ENCODE results near the genes LRP10, REM2, ACIN1, CEBPE and RNF212B.

- PRO-cap: bidirectional peak, plus-strand start at chr14:22871763, minus-strand start at chr14:22871653
Observed at GRCh38 chr14:22871737-22872233, at the start of gene LRP10. LRP10 (plus strand) TSS chr14:22871740.

DNA sequence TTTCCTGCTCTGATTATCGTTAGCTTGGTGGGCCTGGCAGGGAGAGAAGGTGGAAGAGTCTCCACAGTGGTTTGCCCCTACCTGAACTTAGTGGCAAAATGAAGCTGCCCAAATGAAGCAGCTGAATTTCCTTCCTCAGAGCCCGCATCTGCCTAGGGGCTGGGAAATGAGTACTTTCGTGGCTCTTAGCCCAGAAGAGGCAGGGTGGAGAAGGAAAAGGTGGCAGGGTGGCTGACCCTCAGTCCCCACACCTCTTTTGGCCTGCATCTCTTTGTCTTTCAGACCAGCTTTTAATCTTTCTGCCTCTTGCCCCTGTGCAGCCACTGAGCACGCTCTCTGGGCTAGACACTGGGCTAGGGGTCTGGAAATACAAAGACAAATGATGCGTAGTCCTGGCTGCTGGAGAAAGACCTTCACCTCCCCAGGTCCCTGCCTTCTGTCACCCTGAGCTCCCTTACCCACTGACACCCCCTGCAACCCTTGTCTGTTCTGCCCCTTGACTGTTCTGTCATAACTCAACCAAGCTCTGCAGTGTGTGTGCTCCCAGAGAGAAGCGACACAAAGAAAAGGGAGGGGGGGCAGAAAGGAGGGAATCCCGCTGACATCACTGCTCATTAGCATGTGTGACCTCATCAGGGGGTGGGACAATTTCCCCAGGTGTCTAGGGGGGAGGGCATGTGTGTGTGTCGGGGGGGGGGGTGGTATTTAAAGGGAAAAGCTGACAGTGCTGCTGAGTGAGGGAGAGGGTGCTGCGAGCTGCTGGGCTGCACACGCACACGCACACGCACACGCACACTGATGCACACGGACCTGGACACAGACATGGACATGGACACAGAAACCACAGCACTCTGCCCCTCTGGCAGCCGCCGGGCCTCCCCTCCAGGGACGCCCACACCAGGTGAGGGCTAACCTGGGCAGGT, at the start of gene REM2:
Gene REM2, plus strand, starts transcription at position 733 of the 923 bp plus-strand sequence.
- PRO-cap: unidirectional peak, plus-strand start at position 733 of the sequence

DNA sequence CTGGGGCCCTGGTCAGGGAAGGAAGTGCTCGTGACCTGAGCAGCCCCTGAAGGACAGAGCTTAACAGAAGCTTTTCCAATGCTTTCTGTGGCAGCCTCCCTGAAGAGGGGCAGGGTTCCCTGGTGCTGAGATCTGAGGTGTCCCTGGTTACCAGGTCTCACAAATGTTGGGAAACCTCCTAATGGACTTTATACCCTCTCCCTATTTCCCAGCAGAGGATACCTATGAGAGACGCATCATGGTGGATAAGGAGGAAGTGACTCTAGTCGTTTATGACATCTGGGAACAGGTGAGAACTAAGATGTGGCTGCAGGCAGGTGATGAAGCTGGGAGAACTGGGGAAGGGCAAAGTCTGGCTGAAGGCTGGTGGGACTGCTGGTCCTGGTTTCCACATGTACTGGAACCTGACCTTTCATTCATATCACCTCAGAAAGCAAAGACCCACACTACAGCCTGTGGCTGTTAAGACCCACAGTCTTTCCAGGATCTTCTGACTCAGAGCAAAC, 2.1 kb downstream of the REM2 start:
- PRO-cap: no peak

GRCh38 chr14:22976374-22977567, 5.6 kb downstream of the AJUBA start:
- PRO-cap: no peak

DNA sequence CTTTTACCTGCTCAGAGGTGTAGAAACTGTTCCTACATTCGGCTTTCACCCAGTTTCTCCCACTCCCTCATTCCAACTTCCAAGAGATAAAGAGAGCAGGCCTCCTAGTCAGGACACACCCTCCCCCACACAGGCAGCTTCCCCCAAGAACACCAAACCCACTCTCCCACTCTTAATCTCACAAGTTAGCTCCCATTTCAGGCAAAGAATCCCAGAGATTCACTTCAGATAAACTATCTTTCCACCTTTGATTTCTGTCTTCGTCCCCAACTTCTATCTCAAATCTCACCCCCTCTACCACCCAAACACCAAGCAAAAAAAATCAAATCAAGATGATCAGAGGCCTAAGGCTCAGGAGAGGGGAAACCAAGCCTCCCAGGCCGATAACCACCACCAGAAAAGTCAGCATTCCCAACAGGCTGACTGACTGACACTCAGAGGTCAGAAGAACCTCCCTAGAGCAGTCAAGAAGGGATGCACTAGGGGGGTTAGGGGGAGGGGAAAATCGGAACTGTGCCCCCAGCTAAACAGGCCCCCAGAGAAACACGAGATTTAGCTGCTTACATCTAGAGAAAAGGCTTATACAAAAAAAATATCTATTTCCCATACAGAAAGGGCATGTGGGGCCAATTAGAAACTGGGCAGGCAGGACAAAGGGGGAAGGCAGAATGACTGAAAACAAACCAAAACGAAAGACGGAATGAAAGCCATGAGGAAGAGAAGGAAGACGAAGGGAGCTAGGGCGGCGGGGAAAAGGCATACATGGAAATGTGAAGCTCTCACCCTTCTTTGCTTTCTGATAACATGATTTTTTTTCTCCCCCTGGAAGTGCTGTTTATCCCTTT, 13.2 kb upstream of the CDH24 start:
- PRO-cap: no peak

- PRO-cap: bidirectional peak, plus-strand start at chr14:23095563, minus-strand start at chr14:23095119
Observed at GRCh38 chr14:23094945-23095674, at the start of gene ACIN1. ACIN1 (minus strand) TSS chr14:23095136.

- PRO-cap: no peak
Observed at GRCh38 chr14:23119120-23119995, at the start of gene CEBPE. CEBPE (minus strand) TSS chr14:23119255.

DNA sequence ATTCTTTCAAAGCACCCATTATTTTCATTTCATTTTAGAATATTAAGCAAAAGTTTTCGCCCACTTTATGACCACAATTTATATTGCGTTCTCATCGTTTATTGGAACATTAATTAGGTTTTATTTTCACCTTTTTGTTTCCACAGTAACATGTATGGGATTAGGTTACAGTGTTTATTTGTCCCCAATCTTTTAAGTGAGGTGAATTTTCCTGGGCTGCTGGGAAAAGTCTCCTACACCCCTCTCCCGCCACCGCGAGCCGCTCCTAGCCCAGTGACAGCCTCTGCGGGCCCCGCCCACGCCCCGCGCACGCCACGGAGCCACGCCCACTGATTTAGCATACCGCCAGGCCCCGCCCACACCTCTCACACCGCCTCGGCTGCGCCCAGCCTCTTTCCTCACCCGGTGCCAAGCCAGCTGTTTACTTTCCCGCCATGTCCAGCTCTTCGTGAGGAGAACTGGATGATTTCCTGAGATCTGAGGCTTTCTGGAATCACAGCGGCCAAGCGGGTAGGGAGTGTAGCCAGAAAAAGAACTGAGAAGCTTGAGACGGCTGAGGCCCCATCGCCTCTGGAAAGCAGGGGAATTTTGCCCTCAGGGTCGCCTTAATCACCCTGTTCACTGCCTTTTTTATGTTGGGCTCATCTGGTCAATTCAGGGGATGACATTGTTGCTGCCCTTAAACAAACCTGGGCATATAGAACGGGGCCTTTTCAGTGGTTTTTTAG, at the start of gene RNF212B:
Gene RNF212B, plus strand, starts transcription at position 391 of the 728 bp plus-strand sequence.
- PRO-cap: no peak

DNA sequence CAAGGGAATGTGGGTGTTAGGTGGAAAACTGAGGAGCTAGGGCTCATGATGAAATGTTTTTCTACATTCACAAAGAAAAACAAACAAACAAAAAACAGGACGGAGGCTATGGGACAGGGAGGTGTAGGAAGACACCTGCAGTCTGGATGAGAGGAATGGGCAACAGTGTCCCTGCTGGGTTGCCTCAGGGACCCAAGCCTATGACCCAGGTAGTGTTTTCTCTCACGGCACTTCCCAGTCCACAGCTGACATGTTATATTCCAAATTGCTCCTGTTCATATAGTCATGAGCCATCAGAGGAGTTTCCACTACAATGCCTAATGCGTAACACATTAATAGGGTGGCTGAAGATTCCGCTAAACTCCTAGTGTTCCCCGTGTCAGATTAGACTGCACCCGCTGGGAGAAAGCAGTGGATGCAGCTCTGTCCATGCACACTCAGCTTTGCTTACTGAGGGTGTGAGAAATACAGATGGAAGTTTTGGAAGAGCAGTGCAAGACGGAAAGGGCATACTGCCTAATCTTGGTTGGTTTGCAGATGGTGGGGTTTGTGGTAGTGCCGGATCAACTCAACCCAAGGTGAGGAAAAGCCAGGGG, 5.7 kb downstream of the PPP1R3E start:
- PRO-cap: no peak

- PRO-cap: bidirectional peak, plus-strand start at chr14:23301438, minus-strand start at chr14:23301531; bidirectional peak, plus-strand start at chr14:23301714, minus-strand start at chr14:23301693; bidirectional peak, plus-strand start at chr14:23301965, minus-strand start at chr14:23301860
Observed at GRCh38 chr14:23300997-23302056, 1.3 kb downstream of the PPP1R3E start.

DNA sequence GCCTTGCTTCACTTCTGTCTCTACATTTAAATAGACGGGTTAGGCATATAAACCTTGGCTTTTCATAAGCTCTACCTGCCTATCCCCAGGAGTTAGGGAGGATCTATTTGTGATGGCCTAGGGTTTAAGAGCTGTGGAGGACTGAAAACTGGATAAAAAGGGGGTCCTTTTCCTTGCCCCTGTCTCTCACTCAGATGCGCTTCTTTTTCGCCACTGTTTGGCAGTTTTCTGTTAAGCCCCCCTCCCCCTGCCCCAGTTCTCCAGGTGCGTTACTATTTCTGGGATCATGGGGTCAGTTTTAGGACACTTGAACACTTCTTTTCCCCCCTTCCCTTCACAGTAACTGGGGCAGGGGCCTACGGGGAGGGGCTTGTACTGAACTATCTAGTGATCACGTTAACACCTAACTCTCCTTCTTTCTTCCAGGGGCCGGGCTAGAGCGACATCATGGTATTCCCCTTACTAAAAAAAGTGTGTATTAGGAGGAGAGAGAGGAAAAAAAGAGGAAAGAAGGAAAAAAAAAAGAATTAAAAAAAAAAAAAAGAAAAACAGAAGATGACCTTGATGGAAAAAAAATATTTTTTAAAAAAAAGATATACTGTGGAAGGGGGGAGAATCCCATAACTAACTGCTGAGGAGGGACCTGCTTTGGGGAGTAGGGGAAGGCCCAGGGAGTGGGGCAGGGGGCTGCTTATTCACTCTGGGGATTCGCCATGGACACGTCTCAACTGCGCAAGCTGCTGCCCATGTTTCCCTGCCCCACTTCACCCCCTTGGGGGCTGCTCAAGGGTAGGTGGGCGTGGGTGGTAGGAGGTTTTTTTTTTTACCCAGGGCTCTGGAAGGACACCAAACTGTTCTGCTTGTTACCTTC, 3.8 kb downstream of the PABPN1 start:
- PRO-cap: no peak

- PRO-cap: no peak
Observed at GRCh38 chr14:23353327-23354153, 853 bp upstream of the SLC22A17 start.

DNA sequence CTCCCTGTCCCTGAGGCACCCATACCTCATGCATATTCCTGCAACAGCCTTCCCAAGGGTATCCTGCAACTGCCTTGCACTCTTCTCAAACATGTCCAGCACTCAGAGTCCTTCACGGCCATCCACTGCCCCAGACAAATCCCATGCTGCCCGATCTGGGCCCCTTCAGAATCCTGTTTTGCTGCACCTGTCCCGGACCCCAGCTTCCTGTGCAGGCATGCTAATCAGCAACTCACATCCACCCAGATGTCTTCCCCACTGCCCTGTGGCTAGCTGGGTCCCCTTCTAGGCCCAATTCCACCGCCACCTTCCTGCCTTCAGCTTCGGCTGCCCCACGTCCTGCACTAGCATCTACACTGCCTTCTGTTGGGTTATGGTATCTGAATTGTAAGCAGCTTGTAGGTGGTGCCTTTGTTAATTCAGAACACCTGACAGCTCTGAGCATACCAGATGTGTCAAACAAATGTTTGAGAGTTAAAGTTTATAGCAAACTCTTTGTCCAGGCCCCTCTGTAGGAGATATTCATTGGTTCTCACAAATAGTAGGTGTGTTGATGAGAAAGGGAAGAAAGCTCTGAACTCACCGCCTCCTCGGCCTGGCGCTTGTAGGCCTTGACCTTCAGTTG, 5.9 kb downstream of the CMTM5 start:
- PRO-cap: no peak

DNA sequence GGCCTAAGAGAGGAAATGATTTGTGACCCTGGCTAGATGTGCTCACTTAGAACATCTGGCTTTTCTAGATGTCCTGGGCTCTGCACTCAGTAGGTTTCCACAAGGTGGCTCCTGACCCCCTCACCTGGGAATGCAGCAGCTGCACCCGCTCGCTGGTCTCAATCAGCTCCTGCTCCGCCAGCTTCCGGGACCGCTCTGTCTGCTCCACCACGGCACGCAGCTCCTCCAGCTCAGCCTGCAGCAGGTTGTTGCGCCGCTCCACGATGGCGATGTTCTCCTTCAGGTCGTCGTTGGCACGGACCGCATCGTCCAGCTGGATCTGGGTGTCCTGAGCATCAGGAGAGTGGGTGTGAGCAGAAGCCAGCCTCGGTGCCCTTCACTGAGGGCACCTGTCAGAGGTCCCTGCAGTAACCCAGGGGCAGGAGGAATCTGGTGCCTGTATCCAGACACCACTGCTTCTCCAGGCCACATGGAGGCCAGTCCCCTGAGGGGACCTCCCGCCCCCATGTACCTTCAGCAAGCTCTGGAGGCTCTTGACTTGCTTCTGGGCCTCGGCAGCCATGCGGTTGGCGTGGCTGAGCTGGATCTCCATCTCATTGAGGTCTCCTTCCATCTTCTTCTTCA, 9.1 kb downstream of the CMTM5 start:
- PRO-cap: no peak

- PRO-cap: no peak
Observed at GRCh38 chr14:23388477-23388812, 11.6 kb downstream of the CMTM5 start.

DNA sequence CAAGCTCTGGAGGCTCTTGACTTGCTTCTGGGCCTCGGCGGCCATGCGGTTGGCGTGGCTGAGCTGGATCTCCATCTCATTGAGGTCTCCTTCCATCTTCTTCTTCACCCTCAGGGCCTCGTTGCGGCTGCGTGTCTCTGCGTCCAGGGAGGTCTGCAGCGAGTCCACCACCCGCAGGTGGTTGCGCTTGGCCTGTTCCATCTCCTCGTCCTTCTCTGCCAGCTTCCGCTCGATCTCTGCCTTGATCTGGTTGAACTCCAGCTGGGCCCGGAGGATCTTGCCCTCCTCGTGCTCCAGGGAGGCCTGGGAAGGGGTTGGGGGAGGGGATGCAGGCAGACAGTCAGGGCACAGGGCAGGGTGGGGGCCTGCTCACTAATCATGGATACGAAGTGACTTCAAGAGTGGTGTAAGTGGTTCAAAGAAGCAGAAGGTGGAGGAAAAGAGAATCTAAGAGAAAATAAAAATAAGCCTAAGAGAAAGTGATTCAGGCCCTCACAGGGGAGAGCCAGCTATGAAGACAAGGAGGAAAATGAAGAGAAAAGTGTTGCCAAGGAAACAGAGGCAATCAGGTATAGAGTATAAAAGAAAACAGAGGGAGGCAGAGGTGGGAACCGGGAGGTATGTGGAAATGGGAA, 8.1 kb upstream of the MYH6 start:
- PRO-cap: no peak

DNA sequence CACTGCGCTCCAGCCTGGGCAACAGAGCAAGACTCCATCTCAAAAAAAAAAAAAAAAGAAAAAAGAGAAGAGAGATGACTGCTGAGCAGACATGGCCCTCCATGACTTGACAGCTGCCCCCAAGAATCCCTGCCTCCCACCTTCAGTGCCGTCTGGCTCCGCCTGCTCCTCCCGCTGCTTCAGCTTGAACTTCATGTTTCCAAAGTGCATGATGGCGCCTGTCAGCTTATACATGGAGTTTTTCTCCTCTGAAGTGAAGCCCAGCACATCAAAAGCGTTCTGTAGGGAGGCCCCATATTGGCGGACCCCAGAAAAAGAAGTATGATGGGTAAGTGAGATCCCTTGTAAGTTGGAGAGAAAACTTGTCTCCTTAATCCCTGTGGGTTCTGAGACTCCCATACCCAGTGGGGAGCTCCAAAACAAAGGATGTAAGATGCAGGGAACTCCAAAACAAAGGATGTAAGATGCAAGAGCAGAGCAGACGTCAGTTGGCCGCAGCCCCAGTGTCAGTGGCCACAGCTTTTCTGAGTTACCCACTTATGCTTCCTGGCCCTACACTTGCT, 5.7 kb downstream of the MYH7 start:
- PRO-cap: no peak

- PRO-cap: no peak
Observed at GRCh38 chr14:23437920-23439191, 2.9 kb upstream of the MYH7 start.

DNA sequence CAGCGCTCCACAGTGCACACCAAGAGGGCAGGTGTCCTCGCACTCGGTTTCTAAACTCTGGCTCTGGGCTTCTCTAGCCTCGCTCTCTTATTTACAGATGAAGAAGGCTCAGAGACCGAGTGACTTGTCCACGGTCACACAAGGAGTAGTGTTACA, 620 bp upstream of the NGDN start:
- PRO-cap: no peak

DNA sequence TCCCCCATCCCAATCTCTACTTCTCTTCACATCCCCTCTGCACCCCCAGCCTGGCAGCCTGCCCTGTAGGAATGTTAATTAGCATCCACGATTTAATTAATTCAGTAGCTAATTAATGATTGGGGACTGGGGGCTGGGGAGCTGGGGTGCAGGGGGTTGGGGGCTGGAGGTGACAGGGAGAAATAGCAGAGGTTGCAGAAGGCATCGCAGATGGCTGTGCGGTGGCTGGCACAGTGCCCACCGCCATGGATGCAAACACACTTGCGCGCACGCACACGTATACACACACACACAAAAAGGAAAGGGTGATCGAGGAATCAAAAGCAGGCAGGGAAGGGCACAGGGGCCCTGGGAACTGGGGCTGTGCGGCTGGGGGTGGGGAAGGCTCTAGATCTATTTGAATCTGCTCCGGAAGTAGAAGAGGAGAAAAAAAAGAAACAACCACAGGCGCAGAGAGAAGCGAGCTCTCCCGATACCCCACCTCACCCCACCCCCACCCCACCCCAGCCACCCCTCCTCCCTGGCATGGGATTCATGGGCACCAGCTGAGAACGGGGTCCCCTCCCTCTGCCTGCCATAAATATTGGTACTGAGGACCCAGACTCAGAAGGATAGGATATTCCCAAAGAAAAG, 39.4 kb downstream of the ZFHX2 start:
- PRO-cap: no peak